B cell (primary cell): ENCODE measurements around a stretch of chr10.

- PRO-cap = no peak
- CAGE, long polyA plus RNA = no peak
Observed at GRCh38 chr10:17506282-17506954, 52.0 kb upstream of the ST8SIA6 start.

DNA sequence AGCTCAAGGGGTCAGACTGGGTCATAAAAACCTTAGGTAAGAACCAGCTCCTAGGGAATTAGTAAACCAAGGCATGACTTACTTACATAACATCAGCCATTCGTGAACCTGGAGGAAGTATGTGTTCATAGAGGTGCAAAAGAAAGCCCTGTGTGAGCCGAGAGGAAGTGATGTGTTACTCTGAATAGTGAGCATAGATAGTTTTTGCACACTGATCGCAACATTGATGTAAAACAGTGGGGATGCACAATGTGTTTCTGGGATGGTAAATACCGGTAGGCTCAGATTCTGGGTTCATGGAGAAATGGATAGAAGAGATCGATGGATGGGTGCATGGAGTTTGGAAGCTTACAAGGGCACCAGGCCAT, 22.4 kb downstream of the CACNB2 start:
- PRO-cap = no peak
- CAGE, long polyA plus RNA = no peak

DNA sequence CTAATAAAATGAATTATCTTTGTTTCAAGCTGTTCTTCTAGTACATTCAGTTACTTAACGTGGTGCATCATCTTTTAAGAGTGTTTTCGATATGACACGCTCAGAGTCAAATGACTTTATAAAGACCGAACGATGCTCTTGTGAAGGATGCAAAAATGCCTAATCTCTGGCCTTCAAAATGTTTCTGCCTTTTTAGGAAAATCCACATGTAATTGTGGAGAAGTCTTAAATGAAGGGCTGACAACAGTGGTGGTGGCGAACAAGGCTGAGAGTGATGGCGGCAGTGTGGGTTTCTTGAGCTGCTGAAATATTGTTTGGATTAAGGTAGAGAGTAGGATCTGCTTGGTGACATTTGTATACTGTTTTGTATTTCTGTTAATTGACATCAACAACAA, 47.5 kb downstream of the CACNB2 start:
- PRO-cap = no peak
- CAGE, long polyA plus RNA = no peak

GRCh38 chr10:18393490-18393886, 253.3 kb downstream of the CACNB2 start:
- PRO-cap = no peak
- CAGE, long polyA plus RNA = no peak

GRCh38 chr10:18661337-18662054, 2.3 kb downstream of the ARL5B start:
- PRO-cap = no peak
- CAGE, long polyA plus RNA = no peak

DNA sequence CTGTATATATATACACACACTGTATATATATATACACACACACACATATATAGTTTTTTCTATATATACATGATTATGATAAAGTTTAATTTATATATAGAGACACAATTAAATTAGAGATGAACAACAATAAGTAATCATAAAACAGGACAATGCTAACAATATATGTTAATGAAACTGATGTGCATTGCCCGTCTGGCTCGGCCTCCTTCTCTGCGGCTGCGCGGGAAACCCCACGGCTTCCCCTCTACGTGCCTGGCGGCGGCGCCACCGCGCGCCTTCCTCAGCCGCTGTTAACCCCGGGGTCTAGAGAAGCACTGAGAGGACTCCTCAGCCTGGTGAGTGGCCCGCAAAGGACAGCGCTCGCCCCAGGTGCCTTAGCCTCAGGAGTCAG, 50.8 kb downstream of the ARL5B start:
- PRO-cap = no peak
- CAGE, long polyA plus RNA = no peak

GRCh38 chr10:19826565-19827399, 10.6 kb downstream of the PLXDC2 start:
- PRO-cap = no peak
- CAGE, long polyA plus RNA = no peak

- PRO-cap = no peak
- CAGE, long polyA plus RNA = no peak
Observed at GRCh38 chr10:20215526-20216233, 399.4 kb downstream of the PLXDC2 start.

DNA sequence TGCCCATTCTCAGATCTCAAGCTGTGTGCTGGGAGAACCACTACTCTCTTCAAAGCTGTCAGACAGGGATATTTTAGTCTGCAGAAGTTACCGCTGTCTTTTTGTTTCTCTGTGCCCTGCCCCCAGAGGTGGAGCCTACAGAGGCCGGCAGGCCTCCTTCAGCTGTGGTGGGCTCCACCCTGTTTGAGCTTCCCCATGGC, 432.1 kb downstream of the NEBL start:
- PRO-cap = no peak
- CAGE, long polyA plus RNA = no peak

- PRO-cap = no peak
- CAGE, long polyA plus RNA = no peak
Observed at GRCh38 chr10:20891406-20891655, 5.8 kb downstream of the NEBL start.

- PRO-cap = no peak
- CAGE, long polyA plus RNA = no peak
Observed at GRCh38 chr10:21293517-21294154, 231.8 kb downstream of the SKIDA1 start.

GRCh38 chr10:21336408-21336848, 189.1 kb downstream of the SKIDA1 start:
- PRO-cap = no peak
- CAGE, long polyA plus RNA = no peak

DNA sequence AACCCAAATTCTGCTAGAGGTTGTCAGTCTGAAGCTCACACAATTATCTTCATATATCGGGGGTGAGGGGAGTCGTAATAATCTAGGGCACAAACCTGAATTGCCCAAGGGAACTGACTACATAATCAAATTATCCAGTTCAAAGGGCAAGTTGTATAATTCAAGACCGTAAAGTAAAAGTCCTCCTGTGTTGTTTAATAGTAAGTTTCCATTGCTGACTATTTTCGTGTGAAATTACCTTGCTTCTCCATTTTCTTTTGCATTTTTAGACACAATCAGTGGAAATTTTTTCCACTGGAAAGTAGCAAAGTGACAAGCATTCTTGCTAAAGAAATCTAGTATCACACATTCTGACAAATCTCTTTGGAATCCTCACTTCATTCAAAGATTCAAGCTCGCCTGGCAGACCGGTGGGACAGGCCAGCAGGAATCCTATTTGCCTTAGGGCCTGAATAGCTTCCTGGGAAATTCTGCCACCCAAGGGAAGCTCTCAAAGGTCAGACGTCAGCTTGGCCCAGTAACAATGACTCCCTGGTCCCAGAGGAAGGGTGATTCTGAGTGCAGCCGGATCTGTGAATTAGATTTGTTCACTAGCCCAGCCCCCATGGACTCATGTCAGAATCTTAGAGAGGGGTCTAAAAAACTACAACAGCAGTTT, 161.2 kb downstream of the SKIDA1 start:
- PRO-cap = no peak
- CAGE, long polyA plus RNA = no peak

DNA sequence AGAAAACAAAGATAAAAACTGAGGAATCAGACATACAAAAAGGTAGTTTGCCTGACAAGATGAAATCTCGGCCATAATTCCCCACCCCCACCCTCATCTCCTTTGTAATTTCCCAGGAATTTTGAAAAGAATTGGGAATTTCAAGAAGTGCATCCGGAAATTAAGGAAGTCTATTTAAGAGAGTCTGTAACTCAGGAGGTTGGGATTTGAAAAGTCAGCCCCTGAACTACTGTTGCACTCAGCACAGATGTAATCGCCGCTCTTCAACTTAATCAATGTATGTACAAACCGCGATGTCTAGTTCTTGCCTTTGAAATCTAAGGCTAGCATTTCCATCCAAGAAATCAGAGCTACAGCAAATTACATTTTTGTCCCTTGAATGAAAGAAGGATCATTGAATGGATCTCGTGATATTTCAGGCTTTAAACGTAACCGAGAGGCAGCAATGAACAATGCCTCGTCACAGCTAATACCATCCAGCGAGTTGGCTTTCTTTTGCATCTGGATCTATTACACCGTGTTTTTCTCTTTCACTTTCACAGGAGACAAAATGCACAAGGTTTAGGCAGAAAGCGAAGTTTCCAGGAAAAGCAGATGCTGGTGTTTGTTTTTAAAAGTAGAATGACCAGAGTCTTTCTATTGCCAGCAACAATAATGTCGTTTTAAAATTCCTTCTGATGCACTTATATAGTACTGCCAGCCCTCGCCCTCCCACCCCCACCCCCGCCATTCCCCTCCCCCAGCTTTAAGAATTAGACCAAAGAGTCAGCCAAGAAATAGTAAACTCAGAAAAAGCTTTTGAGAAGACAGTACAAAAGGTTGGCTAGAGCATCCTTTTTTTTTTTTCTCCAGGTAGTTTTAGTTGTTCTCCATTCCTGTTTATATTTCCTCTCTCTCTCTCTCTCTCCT, 5.5 kb downstream of the SKIDA1 start:
- PRO-cap = no peak
- CAGE, long polyA plus RNA = no peak

- PRO-cap = no peak
- CAGE, long polyA plus RNA = no peak
Observed at GRCh38 chr10:21734978-21735641, 201.1 kb downstream of the MLLT10 start.

- PRO-cap = no peak
- CAGE, long polyA plus RNA = no peak
Observed at GRCh38 chr10:21746849-21747889, 213.1 kb downstream of the MLLT10 start.

DNA sequence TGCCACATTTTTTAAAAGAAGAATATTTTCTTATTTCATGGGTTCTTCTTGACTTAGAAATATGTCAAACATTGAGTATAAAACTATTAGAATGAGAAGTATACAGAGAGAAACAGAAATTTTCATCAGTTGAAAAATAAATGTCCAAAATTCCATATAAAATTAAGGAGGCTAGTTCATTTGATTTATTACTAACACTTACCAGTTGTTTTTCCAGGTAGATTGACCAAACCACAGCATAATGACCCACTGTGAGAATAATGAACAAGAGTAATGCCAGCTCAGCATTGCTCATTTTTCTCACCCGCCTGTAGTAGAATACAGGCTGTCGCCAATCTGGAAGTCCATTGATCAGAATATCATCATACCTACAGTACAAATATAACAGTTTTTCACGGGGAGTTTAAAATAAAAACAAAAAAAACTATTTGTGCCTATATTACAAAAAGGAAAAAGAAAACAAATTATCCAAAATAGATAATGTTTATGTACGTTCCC, 82.9 kb downstream of the DNAJC1 start:
- PRO-cap = no peak
- CAGE, long polyA plus RNA = no peak

GRCh38 chr10:21999851-22000394, 3.6 kb downstream of the DNAJC1 start:
- PRO-cap = no peak
- CAGE, long polyA plus RNA = no peak

GRCh38 chr10:22230860-22231169, 13.0 kb upstream of the EBLN1 start:
- PRO-cap = no peak
- CAGE, long polyA plus RNA = no peak

DNA sequence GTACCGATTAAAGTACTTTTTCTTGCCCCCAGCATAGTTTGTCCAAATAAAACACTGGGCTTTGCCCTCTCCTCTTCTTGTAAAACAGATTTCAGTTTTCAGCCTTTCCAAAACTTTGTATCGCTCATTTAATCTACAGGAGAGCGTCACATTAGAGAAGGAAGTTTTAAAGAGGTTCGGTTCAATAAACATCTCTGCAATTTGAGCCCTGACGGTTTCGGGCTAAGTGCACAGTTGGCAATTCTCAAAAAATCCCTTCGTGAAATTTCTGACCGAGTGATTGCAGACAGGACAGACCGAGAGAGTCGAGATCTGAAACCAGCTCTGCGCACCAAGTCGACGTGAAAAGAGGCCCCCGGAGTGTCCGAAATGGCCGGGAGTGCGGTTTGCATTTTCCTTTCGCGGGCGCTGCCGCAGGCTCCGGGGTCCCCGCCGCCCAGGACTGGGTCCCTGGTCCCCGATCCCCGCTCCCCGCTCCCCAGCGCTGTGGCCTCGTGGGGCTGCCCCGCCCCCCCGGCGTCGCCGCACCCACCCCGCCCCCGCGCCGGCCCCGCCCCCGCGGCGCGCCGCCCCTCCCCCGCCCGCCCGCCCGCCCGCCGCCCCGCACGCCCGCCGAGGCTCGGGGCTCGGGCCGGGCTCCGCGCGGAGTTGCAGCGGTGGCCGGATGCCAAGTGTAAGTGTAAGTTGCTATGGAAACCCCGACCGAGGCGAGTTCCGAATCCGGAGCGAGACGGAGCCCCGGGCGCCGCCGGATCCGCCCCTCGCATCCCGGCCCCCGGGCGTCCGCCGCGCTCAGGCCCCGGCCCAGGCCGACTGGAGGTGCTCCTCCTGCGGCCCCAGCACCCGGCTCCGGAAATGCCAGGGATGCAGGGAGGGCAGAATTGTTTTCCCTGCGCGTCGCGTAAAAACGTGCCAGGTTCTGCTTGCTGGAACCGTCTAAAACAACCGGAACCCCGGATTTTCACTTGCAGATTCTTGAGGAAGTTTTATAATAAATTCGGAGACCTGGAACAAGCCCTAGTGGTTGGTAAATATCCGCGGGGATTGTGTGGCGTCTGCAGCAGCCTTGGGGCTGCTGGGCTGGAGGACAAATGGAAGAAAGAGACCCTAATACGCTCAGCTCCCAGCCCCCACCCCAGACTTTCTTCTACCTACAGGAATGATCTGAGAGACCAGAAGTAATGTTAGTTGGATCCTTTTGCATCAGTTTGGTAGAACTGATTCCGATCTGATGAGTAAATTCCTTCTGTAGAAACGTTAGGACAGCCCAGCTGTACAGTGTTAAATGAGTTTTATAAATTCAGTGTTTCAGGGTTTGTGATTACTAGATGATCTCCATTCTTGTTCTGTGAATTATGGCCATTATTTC, 4.6 kb downstream of the BMI1 start:
- PRO-cap = bidirectional peak, plus-strand start at position 275 of the sequence, minus-strand start at position 164 of the sequence; bidirectional peak, plus-strand start at position 615 of the sequence, minus-strand start at position 462 of the sequence; bidirectional peak, plus-strand start at position 998 of the sequence, minus-strand start at position 815 of the sequence
- CAGE, long polyA plus RNA = no peak